Pericardium fibroblast (primary cell): ENCODE measurements around a stretch of chr18.

DNA sequence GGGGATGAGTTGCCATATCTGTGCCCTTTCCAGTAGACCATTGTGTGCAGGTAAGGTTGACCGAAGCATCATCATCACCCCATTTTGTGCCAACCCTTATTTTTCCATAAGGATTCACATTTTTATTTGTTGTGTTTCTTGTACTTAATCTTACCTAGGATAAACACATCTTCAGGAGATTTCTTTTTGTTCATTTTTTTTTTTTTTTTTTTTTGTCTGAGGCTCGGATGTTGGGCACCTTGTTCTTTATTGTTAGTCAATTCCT, 11.0 kb downstream of the MTCL1 start:
- RAMPAGE, long total RNA = no peak

- RAMPAGE, long total RNA = no peak
Observed at GRCh38 chr18:8934857-8935321, 167.6 kb upstream of the NDUFV2 start.

DNA sequence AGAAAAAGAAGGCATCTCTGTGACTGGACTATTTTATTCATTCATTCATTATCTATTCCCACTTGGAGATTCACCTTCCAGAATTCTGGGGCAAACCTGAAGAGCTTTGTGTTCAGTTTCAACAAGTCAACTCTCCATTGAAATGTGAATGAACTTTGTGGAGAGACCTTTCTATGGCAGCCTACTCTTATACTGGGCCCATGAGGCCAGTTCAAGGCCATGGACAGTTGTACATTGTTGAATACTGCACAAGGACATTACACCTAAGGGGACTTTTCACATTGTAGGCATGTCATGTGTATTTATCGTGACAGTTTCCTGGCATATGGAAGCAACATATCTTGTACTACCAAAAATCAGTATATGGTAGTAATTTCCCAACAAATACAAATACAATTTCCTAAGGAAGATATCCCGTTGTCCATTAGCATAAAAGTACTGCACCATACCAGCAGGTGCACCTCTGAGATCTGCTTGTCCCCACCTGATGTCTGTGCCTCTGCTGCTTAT, 88.3 kb upstream of the NDUFV2 start:
- RAMPAGE, long total RNA = no peak

DNA sequence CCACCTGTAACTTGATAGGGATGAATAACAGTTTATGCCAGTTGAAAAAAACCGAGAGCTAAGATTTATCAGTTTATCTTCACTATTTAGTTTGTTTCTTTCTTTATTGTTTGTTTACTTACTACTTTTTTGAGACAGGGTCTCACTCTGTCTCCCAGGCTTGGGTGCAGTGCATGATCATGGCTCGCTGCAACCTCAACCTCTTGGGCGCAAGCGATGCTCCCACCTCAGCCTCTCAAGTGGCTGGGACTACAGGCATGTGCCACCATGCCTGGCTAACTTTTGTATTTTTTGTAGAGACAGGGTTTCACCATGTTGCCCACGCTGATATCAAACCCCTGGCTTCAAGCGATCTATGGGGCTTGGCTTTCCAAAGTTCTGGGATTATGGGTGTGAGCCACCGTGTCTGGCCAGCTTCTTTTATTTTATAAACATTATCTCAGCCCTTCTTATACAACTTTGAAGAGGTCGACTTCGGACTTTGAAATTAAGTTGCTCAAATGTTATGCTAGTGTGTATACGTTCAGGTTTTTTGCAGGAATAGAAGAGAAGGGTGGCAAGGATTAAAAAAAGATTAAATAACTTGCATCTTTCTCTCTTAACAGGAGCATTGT, 8.0 kb downstream of the NDUFV2 start:
- RAMPAGE, long total RNA = no peak

GRCh38 chr18:9126370-9126695, 10.2 kb upstream of the ANKRD12 start:
- RAMPAGE, long total RNA = no peak

- RAMPAGE, long total RNA = no peak
Observed at GRCh38 chr18:9146167-9146476, 9.5 kb downstream of the ANKRD12 start.

DNA sequence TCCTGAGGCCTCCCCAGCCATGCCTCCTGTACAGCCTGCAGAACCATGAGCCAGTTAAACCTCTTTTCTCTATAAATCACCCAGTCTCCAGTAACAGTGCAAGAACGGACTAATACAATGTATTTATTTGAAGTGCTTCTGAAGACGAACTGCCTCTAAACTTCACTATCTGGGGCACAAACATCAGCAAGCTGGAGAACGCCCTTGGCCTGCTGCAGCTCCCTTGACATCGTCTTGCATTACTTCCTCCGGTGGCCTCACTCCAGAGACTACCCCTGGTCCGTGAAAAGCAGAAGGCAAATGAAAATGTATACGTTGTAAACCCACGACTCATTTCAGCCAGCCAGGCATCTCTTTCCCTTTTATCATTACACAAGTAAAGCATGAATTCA, 41.8 kb upstream of the RALBP1 start:
- RAMPAGE, long total RNA = no peak

DNA sequence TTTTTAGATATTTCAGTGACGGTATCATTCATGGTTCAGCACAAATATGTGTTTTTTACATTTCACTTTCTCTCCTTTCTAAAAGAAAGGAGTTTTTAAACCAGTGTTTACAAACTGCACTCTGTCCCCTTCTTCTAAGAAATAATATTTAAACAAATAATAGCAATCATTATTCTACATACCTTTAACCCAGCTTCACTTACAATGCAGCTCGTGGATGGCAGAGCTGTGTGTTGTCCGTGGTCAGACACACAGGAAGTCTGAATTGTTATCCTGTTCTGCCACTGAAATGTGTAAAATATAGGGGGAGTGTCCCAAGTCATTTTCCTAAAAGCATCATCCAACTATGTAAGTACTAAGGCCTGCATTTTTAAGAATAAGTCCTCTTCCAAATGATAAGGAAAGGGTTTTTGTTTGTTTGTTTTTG, 2.6 kb upstream of the PPP4R1 start:
- RAMPAGE, long total RNA = no peak

- RAMPAGE, long total RNA = no peak
Observed at GRCh38 chr18:9684842-9685885, 22.9 kb upstream of the RAB31 start.

DNA sequence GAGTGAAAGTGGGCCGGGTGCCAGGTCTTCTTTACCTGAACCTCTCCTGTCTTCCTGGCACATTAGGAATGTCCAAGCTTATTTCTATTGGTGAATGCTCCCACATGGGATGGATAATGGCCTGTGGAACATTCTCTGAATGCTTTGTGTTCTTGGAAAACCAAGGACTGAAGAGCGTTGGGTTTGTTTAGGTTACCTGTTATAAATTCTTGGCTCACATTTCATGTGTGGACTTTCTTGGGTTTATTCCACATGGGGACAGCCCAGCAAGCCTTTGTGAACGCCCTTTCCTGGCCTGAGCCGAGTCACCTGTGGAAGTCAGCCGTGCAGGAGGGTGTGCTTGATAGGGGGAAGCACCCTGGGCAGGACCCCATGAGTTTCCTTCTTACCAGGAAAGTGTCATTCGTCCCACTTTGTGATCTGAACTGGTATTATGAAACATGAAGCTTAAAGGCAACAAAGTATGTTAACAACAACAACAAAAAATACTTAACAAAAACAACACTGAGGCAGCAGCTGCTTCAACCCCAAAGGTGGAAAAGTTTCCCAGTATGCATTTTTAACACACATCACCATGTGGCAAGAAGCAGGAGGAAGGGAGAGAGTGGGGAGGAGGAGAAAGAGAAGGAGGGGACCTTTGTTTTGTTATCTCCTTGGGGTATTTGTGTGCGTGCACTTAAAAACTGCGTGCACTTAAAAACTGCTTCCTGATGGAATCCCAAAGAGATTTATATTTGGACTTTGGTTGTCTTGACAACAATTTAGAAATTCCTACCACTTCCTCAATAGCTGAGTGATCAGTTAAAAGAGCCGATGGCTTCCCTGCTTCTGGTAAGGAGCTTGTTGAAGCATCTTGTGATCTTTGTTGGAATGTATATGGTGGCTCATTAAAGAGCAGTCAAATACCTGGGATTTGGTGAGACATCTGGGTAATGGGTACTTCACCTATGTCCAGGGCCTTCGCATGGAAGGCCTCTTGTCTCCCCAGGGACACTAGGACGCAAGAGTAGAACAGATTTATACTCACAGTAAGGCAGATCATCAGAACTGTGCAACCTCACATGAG, 4.3 kb downstream of the RAB31 start:
- RAMPAGE, long total RNA = no peak

DNA sequence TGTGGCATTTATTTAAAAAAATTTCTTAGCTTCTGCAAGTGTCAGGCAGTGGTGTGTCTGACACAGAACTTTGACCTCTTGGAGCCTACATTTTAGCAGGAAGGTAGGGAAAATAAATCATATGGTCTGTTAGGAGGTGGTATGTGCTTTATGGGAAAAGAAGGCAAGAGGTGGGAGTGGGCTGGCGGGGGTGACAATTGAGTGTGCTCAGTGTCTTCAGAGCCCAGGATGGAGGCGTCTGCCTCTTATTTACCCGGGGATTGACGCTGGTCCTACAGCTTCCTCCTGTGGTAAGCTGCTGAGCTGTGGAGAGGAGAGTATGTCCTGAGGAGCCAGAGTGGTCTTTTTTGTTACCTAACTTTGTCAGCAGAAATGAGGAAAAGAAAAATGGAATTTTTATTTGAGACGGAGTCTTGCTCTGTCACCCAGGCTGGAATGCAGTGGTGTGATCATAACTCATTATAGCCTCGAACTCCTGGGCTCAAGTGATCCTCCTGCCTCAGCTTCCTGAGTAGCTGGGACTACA, 8.3 kb downstream of the RAB31 start:
- RAMPAGE, long total RNA = no peak

- RAMPAGE, long total RNA = no peak
Observed at GRCh38 chr18:9771941-9772266, 63.8 kb downstream of the RAB31 start.

GRCh38 chr18:9824873-9825480, 60.8 kb upstream of the TXNDC2 start:
- RAMPAGE, long total RNA = no peak

DNA sequence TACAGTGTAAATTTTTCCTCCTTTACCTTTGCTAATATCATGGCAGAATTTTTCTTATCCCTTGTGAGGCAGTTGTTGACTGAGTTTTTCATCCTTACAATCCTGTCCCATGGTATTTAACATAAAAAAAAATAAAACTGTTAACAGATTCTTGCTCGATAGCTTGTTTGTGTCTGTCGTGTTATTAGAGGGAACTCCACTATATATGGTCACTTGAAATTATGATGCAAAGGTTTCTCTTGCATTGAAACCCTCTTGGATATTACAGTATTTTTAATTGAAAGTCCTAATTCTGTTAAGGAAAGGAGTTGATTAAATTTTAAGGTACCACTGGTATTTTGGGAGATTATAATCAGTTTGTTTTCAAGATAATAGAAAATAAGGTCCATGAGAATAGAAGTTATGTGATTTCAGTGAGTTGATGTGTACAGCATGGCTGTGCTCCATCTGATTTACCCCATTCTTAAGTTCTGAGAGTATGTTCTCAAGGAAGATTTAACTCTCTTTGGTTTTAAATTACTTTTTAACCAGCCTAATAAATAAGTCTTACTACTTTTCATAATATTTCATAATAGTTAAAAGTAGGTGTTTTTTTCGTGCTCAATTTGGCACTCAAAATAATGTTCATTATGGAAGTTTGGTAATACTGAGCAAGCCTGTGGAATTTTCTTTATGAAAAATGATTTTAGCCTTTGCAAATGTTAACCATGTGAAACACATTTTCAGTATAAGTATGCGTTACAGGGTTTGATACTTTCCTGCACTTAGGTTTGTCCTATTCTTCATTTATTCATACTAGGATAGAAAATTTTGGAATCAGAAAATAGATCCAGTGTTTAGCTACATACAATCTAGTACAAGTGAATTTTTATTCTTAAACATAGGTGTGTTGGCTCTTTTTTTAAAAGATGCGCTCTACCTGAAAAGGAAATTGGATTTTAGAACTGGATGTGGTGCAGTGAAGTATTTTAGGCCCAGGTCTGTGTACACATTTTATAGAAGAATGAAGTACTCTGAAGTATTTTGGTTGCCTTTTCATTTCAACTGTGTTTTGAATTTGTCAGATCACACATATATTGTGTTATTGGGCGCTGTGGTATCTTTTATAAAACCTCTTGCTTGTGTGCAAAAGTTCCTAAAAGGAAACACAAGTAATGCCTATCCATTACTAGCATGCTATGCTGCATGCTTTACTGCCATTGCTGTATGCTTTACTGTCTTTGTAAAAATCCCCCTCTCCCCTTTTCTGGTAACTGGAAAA, 41.3 kb downstream of the VAPA start:
- RAMPAGE, long total RNA = no peak

- RAMPAGE, long total RNA = no peak
Observed at GRCh38 chr18:10035399-10035881, 121.6 kb downstream of the VAPA start.

DNA sequence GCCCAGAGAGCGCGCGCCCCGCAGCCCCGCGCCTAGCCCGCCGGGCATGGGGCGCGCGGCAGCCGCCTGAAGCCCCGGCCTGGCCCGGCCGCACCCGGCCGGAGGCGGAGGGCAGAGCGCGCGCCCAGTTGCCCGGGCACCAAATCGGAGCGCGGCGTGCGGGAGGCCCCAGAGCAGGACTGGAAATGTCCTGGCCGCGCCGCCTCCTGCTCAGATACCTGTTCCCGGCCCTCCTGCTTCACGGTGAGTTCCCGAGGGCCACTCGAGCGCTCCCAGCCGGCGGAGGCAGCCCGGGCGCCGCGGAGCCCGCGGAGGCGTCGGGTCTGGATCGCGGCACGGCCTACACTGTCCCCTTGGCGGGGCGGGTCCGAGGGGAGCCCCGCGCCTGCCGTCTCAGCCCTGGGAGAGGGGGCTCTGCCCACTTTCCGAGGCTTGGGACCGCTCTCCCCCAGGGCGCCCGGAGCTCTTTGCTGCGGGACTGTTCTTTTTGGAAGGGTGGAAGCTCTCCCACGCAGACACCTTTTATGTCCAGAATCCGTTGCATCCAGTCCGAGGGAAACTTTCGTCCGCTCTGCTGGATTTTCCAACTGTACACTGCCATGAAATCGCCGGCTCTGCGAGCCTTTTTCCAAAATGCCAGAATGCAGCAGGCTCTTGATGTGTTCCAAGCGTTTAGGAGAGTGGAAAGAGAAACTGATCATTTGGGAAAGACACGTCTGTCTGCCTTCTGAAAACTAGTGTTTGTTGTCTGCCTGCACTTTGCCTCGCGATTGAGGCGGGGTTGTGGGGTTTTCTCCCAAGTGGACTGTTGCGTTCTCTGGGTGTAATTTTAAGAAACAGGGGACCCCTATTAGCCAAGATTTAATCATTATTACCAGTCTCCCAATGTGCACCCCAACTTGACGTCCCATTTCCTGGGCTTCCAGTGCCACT, 628 bp downstream of the APCDD1 start:
- RAMPAGE, long total RNA = no peak

GRCh38 chr18:11146541-11146888, 2.9 kb downstream of the PIEZO2 start:
- RAMPAGE, long total RNA = no peak

GRCh38 chr18:11148138-11148532, 1.2 kb downstream of the PIEZO2 start:
- RAMPAGE, long total RNA = no peak

GRCh38 chr18:11178782-11179620, 29.6 kb upstream of the PIEZO2 start:
- RAMPAGE, long total RNA = no peak

GRCh38 chr18:11807897-11808744, 43.1 kb upstream of the CHMP1B start:
- RAMPAGE, long total RNA = no peak